Rectum (tissue), 1 donor: ENCODE measurements around the gene DPYSL3.

DNA sequence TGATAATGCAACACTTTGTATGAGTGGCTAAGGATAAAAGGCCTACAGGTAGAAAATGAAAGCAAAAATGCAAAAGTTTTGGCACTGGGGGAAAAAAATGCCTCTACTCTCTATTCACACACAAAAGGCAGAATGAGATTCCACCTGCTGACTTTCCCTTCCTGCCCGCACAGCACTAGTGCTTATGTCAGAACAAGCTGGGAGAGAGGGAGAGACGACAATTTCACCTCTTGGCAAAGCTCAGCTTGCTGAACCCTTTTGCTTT, 1.6 kb downstream of the PPP2R2B start:
- PRO-cap, result no peak

- PRO-cap, result no peak
Observed at GRCh38 chr5:147073097-147073588, 161.7 kb upstream of the STK32A start.

DNA sequence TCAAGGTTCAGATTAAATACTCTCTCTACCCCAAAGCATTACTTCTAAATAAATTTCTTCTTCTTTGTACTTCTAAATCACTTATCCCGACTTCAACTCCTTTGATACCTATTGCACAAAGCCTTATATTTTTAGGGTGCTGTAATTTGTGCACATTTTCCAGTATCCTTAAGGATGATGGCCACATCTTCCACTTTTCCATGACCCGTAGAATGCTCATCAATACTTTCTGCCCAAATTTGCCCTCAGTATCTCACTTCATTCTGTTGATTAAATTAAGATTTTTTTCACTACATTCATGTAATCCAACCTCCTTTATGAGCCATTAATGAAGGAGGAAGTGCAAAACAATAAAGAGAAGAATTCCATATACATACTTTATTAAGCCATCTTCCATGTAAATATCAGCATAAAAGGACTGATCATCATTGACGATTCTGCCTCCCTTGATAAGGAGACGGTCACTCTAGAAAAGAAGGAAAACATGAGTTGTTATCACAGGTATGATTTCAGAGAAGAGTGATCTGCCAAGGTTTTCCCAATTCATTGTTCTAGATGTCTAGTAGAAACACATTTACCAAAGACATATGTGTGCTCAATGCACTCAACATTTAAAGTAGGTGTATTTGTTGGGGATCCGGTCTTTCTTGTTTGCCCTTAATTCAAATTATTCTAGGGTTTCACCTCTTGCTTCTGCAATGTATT, 85.2 kb downstream of the DPYSL3 start:
- PRO-cap, result no peak

DNA sequence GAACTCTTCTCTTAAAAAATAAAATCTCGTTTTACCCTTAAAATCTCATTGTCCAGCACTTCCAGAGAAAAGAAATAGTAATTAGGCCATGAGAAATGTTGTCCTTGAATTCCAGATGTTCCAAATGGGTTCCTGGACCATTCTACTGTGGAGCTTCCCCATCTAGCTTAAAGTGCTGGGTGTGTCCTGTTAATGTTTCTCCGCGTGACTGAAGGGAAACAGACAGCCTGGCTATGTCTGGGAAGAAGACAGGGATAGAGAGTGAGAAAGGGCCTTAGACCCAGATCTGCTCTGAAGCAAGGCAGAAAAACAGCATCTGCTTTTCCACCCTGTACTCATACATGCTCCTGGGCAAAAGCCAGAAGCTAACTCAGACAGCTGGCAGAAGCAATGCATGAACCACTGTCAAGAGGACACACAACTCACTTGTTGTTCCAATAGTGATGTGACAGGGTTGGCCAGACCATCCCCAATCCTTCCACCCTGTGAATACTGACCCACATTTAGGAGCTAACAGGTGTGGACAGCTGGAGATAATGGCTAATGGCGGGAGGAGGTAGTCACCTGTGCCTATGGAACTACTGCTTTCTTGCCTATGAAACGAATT, 63.4 kb downstream of the DPYSL3 start:
- PRO-cap, result no peak

DNA sequence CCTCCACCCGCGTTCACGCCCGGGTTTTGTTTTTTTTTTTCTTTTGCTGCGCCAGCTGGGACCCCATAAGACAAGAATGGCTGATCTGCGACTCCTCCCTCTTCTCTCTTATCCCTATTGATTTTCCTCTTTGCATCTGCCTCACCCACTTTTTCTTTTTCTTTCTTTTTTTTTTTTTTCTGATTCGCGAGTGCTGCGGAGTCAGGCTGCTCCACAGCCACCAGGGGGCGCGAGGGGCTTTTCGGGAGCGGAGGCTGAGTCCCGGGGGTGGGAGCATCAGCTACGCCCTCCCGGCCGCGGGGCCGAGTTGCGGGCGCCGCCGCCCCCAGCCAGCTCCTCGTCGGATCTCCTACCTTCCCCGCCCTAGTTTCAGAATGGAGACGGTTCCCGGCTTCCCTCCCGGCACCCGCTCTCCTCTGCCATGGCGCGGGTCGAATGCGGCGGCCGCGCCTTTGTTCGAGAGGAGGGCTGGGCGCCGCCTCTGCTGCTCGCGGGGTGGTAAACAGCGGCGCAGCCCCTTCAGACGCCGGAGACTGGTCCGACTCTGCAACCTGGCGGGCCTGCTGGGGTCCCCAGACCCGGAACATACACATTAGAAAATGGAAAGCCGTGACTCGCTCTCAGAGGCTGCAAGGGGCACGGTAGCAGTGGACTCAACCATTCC, 55.9 kb downstream of the DPYSL3 start:
- PRO-cap, result bidirectional peak, plus-strand start at position 366 of the sequence, minus-strand start outside the sequence

DNA sequence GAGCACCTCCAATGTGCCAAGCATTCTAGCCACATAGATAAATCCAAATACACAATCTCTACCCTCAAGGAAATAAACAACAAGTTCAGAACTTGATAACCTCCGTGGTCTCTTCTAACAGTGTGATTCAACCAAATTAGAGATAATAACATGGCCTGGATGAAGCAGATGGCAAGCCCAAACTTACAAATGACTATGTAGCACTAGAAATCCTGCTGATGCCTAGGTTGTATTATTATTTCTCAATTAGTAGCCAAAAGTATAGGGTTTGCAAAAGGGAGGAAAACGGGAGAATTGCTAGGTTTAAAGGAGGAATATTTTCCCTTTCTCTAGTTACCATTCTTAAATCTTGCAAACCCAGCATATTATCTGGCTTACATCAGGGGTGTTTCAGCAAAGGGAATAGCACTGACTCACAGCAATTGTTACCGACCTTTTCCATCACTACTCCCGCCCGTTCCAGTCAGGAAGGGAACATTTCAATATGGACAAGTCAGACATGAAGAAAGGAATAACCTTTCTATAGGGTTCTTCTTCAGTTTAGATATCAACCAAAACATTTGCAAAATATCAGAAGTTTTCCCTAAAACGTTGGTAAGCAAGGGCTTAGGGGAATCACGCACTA, 2.3 kb downstream of the DPYSL3 start:
- PRO-cap, result bidirectional peak, plus-strand start at position 444 of the sequence, minus-strand start at position 400 of the sequence

- PRO-cap, result bidirectional peak, plus-strand start at chr5:147510016, minus-strand start at chr5:147509946
Observed at GRCh38 chr5:147509760-147510462, at the start of gene DPYSL3. TSS of gene DPYSL3 (minus strand) at chr5:147510068.

DNA sequence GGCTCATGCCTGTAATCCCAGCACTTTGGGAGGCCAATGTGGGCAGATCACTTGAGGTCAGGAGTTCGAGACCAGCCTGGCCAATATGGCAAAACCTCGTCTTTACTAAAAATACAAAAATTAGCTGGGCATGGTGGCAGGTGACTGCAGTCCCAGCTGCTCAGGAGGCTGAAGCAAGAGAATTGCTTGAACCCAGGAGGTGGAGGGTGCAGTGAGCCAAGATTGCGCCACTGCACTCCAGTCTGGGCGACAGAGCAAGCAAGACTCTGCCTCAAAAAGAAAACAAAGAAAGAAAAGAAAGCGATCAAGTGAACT, 43.9 kb upstream of the DPYSL3 start:
- PRO-cap, result no peak

- PRO-cap, result no peak
Observed at GRCh38 chr5:147791081-147791540, 8.6 kb upstream of the JAKMIP2 start.

- PRO-cap, result no peak
Observed at GRCh38 chr5:147911437-147911796, 5.1 kb upstream of the C5orf46 start.

DNA sequence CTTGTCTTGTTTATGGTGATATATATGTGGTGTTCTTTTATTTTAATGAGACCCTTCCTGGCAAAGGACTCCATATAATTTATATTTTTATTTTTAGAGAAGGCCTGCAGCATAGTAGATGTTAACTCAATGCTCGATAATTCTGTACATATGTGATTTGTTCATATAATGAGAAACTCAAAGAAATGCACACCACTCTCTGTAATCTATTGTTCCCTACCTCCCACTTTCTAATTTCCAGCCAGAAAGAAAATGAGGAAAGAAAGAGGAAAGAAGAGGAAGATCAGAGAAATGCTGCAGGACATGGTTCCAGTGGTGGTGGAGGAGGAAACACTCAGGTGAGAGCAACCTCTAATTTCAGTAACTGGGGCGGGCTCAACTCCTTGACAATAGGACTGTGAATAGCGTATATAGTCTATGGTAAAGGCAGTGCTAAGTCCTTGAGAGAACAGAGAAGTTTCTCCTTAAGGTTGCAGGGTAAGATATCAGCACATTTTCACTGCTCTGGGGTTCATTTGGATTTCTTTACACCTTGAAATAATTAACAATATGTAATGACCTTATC, 52.1 kb upstream of the SPINK14 start:
- PRO-cap, result no peak

GRCh38 chr5:148342920-148343417, 7.6 kb downstream of the SPINK9 start:
- PRO-cap, result no peak

- PRO-cap, result no peak
Observed at GRCh38 chr5:148385212-148386134, 1.7 kb downstream of the FBXO38 start.

DNA sequence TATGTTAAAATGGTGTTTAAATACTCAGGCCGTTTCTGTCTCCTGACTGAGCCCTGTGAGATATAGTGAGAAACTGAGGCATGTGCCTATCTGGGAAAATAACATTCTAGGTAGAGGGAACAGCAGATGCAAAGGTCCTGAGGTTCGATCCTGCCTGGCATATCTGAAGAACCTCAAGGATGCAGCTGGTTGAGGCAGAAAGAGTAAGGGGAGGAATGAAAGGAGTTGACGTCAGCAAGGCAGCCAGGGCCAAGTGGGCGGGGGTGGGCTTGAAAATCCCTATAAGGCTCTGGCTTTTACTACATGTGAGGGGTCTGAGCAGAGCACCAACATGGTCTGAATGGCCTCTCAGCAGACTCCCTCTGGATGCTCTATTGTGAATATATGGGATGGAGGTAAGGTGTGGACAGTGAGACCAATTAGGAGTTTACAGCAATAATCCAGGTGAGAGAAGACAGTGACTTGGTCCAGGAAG, 69.7 kb downstream of the FBXO38 start:
- PRO-cap, result no peak

DNA sequence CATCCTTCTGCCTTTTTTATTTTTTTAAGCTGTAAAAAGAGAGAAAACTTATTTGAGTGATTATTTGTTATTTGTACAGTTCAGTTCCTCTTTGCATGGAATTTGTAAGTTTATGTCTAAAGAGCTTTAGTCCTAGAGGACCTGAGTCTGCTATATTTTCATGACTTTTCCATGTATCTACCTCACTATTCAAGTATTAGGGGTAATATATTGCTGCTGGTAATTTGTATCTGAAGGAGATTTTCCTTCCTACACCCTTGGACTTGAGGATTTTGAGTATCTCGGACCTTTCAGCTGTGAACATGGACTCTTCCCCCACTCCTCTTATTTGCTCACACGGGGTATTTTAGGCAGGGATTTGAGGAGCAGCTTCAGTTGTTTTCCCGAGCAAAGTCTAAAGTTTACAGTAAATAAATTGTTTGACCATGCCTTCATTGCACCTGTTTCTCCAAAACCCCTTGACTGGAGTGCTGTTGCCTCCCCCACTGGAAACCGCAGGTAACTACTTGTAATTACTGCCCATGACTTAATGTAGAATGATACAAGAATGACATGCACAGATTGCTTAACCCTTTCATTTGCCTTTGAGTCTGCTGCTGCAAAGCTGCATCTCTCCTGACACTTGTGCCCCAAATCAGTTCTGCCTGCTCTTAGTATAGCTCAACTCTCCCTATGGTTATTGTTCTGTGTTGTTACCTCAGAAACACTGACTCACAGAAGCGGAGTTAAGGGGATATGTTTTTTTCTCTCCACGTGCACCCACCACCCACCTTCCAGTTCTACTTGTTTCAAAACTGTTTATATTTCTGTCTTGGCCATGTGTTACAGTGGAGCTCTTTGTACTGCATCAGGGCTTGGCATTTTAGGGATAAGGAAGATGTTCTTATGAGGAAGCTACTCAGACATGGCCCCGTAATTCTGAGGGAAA, 2.0 kb downstream of the ADRB2 start:
- PRO-cap, result no peak

DNA sequence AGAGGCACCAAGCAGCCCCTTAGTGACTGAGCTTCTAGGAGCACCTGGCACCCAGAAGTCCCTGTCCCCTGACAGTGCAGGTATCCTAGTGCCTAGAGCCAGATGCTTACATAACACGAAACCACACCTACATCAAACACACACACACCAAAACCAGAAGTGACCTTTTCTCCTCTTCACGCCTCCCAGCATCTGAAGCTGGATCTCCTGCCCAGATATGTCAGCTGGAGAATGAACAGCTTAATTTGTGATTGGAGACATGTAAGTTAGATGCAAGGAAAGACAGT, 89.0 kb downstream of the ADRB2 start:
- PRO-cap, result no peak

DNA sequence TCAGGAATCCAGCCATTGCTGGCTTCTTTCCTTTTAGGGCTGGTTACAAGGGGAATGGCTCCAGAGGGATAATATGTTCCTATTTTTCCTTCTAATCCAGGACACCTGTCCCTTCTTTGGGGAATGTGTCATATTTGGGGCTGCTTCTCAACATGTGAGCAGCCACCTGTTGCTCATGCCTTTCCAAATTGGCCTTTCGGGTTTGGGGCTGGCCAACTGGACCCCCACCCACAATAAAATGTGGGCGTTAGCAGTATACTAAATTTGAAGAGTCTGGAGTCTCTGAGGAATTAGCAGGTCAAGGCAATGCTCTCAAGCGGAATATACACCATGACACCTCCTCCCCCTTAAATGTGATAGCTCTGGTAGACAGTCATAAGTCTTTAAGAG, 42.0 kb upstream of the AFAP1L1 start:
- PRO-cap, result no peak

DNA sequence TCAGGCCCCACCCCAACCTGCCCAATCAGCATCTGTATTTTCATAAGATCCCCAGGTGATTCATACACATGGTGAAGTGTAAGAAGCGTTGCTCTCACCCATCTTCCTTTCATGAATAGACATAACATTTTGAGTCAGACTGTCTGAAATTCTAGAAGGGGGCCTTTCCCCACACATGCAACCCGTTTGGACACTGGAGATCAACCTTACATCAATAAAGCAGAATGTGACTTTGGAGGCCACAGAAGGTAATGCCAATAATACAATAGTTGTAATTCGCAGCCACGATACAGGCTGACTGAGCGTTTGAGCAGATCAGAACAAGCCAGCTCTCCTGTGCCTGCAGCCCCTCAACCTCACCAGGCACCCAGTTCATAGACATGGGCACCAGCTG, 9.2 kb upstream of the AFAP1L1 start:
- PRO-cap, result no peak

GRCh38 chr5:149280610-149281247, 9.1 kb downstream of the AFAP1L1 start:
- PRO-cap, result no peak

- PRO-cap, result bidirectional peak, plus-strand start at chr5:149321042, minus-strand start at chr5:149320897
Observed at GRCh38 chr5:149320625-149321542, 24.4 kb upstream of the GRPEL2 start.